ENCODE measurements around the gene RPS19.

DNA sequence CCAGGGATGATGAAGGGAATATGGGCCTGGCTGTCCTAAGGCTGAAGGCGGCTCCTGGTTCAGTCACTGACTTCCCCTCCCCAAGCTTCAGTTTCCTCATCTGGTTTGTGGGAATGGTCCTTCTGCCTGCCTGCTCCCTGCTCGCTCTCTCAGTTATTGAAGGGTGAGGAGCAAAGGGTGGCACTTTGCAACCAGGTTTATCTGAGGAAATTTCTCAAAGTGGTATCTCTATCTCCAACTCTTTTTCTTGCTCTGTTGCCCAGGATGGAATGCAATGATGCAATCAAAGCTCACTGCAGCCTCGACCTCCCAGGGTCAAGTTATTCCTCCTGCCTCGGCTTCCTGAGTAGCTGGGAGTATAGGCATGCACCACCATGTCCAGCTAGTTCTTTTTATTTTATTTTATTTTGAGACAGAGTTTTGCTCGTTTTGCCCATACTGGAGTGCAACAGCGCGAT is 5.0 kb downstream of the ACTMAP start:
- PRO-cap, result no peak

DNA sequence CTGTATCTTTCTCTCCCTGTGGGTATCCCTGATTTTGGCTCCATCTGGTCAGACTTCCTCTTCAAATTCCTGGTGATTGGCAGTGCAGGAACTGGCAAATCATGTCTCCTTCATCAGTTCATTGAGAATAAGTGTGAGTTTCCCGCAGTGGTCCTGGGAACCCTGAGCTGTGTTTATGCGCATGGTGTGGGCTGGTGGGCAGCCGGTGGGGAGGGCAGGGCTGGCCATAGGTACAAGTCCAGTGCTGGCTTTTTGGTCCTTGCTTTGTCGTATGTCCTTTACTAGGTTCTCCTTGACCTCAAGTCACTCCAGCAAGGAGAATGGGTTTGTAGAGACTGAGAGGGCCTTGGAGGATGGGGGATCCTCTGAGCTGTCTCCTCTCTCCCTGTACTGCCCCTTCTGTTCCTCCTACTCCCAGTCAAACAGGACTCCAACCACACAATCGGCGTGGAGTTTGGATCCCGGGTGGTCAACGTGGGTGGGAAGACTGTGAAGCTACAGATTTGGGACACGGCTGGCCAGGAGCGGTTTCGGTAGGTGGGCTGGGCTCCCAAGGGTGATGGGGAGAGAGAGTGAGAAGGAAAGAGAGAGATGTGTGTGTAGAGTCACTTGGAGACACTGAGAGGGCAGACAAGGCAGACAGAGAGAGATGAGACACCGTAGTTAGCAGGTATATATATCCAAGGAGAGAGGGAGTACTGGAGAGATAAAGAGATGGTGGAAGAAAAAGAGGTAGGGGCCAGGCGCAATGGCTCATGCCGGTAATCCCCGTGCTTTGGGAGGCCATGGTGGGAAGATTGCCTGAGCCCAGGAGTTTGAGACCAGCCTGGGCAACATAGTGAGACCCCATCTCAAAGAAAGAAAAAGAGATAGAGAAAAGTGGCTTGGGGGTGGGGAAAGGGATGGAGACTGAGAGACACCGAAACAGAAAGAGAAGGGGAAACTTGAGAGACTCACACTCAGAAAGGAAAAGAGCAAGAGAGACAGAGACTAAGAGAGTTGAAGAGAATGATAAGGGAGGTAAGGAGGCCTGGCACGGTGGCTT is 2.2 kb downstream of the RAB4B start:
- PRO-cap, result no peak

GRCh38 chr19:40798082-40798479 is 910 bp upstream of the EGLN2 start:
- PRO-cap, result bidirectional peak, plus-strand start at chr19:40798289, minus-strand start at chr19:40798167

GRCh38 chr19:40809515-40810551 is 10.8 kb downstream of the EGLN2 start:
- PRO-cap, result no peak

GRCh38 chr19:41264650-41265624 is 765 bp downstream of the HNRNPUL1 start:
- PRO-cap, result bidirectional peak, plus-strand start at chr19:41265088, minus-strand start at chr19:41264939

- PRO-cap, result no peak
Observed at GRCh38 chr19:41306023-41306417, 4.0 kb upstream of the CCDC97 start.

DNA sequence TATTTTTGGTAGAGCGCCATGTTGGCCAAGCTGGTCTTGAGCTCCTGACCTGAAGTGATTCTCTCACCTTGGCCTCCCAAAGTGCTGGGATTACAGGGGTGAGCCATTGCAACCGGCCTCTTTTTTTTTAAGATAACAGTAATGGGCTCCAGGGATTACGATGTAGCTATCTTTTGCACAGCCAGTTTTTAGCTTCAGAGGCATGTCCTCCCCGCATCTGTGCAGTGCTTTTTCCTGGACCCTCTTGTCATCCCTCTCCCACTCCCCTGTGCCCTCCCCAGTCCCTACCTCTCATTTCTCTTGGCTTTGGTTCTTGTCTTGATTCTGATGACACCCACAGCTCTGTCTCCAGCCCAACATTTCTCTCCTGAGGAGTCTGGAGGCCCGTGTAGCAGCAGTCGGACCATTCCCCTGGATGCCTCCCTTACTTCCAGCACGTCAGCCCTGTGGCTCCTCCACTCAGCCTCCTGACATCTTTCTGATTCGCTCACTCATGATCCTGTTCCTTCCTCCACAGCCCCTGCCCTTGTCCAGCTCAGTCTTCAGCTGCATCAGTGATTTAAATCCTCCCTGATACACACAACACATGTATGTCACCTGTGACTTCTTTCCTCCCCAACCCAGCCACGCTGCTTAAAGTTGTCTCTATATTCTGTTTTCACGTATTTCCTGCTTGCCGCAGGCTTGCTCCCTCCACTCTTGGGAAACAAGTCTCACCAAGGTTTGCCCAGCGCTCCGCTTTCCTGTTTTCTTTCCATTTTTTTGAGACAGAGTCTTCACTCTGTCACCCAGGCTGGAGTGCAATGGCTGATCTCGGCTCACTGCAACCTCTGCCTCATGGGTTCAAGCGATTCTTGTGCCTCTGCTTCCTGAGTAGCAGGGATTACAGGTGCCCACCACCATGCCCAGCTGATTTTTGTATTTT is 3.2 kb downstream of the CCDC97 start:
- PRO-cap, result no peak

GRCh38 chr19:41318252-41319062 is 8.5 kb downstream of the CCDC97 start:
- PRO-cap, result no peak

- PRO-cap, result no peak
Observed at GRCh38 chr19:41398143-41398371, 439 bp downstream of the BCKDHA start.

GRCh38 chr19:41414363-41414747 is 12.8 kb downstream of the B3GNT8 start:
- PRO-cap, result no peak

GRCh38 chr19:41478468-41478771 is 35.5 kb downstream of the ERICH4 start:
- PRO-cap, result no peak

GRCh38 chr19:41534846-41535816 is 40.8 kb upstream of the CEACAM21 start:
- PRO-cap, result no peak

- PRO-cap, result no peak
Observed at GRCh38 chr19:41564435-41565036, 11.4 kb upstream of the CEACAM21 start.

DNA sequence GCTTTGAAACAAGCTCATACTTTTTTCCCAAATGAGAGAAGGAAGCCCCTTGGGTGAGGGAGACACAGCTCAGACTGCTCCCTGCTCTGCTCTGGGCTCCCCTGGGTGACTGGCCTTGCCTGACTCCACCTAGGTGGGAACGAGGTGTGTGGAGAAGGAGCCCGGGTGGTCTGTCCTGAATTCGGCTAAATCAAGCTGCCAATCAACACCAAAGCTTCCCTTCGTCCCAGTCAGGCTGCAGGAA is 7.8 kb downstream of the CEACAM5 start:
- PRO-cap, result no peak

- PRO-cap, result no peak
Observed at GRCh38 chr19:41744543-41744909, 10.8 kb upstream of the CEACAM6 start.

DNA sequence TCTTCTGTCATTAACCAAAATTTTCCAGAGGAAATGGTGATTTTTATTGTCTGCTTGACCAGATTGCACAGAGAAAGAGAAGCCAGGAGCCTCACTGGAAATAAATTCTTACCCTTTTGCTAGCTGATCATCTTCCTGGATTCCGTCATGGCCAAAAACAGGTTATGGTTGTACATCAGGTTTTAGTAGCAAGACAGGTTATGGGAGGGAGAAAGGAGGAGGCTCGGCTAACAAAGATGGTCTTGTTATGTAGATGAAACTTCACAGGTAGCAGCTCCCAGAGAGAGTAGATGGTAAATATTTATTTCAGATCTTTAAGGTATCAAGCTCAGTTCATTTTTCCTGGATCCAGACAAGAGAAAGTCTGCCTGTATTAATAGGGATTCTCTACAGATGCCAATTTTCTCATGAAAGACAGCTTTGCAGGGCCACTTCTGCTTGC is 19.7 kb upstream of the CEACAM3 start:
- PRO-cap, result no peak

DNA sequence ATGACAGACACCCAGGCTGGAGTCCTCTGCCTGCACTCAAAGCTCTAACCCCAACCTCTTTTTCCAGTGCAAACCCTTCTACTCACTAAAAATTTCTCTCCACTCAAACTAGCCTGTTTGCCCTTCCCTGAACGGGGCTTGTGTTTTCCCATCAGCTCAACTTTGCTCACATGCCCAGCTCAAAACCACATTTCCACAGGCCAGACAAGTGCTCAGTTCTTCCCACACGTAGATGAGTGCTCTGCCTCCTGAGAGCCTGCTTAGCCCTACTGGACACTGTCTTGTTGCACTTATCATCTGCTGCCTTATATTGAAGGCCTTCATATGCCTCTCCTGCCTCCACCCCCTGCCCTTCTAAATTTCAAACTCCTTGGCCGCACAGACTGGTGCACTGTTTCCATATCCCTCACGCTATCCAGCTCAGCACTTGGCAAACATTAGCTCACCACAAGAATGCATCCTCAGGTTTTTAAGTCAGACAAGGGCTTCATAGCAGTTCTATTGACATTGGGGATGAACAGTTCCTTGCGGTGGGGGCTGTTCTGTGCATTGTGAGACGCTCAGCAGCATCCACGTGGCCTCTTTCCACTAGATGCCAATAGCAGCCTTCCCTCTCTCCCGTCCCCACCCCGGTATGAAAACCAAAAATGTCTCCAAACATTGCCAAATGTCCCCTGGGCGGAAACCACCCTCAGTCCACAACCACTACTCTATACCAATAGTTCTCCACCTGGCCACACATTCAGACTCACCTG is 3.9 kb upstream of the CEACAM3 start:
- PRO-cap, result no peak

DNA sequence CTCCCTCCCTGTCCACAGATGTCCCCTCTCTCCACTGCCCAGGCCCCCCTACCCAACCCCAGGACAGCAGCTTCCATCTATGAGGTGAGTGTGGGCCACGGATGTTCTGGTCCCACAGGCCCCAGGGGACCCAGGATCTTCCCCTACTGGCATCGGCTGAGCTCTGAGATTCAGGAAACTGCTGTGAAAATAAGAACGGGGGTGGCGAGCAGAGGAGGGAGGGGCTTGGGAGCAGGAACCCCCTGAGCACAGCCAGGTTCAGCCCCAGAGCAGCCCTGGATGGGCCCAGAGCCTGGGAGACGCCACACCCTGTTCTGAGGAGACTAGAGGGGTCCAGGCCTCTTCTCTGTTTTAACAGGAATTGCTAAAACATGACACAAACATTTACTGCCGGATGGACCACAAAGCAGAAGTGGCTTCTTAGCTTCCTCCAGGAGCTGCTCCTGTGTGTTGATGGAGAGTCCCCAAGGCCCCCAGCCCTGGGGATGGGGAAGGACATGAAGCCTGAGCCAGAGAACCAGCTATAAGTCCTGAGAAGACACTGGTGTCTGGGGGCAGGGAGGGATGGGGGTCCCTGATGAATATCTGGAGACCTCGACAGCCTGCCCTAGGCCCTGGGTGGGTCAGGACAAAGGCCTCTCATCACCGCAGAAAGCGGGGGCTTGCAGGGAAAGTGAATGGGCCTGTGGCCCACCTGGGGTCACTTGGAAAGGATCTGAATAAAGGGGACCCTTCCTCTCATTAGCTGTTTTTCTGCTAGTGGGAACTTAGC is 14.6 kb downstream of the CEACAM3 start:
- PRO-cap, result no peak

DNA sequence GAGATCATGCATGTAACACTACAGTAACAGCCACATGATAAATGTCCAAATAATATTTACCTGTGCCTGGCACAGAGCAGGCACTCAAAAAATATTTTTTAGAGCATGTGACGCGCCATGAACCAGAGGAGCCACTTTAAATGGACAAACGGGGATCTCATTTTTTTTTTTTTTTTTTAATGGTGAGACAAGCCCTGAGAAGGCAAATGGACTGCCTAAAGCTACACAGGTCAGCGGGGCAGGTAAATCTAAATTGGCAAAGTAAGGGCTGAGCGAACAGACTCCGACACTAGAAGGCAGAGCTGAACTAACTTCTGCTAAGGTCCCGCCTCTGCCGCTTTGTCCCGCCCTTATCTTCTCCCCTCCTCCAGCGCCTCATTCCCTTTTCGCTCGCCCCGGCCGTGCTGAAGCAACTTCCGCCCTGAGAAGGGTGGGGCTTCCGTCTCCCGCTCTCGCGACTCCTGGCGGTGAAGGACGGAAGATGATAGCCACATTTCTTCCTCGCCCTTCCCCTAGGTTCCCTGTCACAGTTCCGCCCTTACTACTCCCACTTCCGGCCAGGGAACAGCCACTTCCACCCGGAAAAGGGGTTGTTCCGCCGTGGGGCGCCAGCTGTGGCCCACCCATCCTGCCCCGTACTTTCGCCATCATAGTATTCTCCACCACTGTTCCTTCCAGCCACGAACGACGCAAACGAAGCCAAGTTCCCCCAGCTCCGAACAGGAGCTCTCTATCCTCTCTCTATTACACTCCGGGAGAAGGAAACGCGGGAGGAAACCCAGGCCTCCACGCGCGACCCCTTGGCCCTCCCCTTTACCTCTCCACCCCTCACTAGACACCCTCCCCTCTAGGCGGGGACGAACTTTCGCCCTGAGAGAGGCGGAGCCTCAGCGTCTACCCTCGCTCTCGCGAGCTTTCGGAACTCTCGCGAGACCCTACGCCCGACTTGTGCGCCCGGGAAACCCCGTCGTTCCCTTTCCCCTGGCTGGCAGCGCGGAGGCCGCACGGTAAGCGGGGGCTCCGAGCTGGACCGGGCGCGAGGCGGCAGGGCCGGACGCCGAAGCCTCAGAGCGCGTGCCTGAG is at the start of gene RPS19:
RPS19 (plus strand) TSS at position 973 of the 1,083 bp plus-strand sequence.
- PRO-cap, result unidirectional peak, plus-strand start at position 458 of the sequence; bidirectional peak, plus-strand start at position 973 of the sequence, minus-strand start at position 833 of the sequence

- PRO-cap, result bidirectional peak, plus-strand start at chr19:41888092, minus-strand start at chr19:41887970
Observed at GRCh38 chr19:41887775-41888559, 5.0 kb downstream of the ARHGEF1 start.